Hair follicle dermal papilla cell (primary cell): ENCODE measurements around the genes TRIB2 and RAD51AP2.

- CAGE, long polyA plus RNA = no peak
Measured at GRCh38 chr2:12010733-12011150, 264.3 kb downstream of the LPIN1 start.

DNA sequence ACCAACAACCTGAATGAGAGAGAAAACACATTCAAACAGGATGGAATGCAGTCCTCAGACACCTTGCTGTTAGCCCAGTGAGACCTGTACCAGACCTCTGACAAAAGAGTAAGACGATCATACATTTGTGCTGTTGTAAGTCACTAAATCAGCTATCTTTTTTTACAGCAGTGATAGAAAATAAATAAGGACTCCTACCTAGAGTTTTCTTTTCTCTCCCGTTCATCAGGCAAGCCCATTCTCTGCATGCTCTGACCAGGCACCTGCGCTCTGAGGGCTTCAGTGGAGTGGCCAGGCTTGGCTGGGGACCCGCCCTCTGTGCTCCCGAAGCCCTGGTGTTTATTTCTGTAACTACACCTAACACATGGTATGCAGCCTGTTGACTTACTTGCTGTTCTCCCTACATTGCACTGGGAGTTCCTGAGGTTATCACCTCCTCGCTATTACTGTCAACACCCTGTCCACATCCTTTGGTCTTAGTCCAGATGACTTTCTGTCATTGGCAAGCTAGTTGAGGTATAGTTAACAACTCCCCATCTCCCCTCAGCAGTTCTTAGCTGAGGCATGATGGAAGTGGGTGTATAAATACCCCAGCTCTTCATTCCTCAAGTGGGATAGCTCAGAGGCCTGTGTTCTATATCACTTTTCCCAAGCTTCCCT lies 317.7 kb downstream of the LPIN1 start:
- CAGE, long polyA plus RNA = no peak

GRCh38 chr2:12168918-12169523 lies 422.6 kb downstream of the LPIN1 start:
- CAGE, long polyA plus RNA = no peak

DNA sequence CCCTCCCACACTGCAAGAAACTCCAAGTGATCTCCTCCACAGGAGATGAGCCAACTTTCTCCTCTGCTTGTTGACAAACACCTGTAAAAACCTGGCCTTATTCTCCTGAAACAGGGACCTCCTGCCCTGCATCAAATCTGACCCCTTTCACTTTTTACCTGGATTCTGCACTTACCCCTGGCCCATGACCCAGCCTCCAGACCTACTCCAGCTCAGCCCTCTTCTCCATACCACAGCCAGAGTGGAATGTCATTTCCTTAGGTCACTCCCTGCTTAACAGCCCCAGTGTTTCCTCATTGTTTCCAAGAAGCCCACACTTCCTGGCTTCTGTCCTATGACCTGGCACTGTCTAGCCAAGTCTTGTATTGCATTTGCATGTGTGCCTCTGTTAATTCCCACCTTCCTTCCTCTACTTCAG lies 51.5 kb upstream of the TRIB2 start:
- CAGE, long polyA plus RNA = no peak

DNA sequence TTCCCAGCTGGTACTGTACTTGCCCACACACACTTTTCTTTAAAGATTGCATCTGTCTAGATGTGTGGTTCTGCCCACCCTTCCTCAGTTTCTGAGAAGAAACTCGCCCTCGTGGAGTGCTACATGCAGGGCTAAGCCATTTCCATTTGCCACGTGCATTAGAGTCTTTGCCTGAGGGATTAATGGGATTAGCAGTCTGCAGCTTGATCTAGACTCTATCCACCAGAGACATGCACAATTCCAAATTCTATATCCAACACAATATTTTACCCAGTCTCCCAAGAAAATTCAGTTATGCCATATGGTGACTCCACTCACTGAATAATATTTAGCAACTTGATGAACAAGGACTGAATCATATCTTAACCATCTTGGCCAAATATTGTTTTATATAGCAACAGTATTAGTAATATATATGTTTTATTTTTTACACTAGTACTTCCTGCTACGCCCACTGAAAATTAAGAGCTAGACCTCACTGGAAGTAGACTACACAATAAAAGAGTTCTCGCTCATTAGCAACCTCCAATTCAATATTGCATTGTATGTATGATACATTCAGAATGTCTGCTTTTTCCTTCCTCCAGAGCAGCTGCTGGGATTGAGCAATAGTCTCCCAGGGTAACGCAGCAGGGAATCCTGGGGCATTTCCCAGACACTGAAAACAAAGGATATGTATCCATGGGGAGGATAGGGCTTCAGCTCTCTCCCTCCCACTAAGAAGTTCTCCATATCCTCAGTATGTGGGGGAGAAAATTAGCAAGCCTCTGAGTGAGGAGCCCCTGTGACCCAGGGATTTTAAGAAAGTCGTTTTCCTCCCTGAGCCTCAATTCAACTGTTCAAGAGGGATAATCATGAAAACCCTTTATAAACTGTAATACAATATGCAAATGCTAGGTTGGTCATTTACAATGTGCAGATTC lies 14.1 kb upstream of the TRIB2 start:
- CAGE, long polyA plus RNA = no peak

DNA sequence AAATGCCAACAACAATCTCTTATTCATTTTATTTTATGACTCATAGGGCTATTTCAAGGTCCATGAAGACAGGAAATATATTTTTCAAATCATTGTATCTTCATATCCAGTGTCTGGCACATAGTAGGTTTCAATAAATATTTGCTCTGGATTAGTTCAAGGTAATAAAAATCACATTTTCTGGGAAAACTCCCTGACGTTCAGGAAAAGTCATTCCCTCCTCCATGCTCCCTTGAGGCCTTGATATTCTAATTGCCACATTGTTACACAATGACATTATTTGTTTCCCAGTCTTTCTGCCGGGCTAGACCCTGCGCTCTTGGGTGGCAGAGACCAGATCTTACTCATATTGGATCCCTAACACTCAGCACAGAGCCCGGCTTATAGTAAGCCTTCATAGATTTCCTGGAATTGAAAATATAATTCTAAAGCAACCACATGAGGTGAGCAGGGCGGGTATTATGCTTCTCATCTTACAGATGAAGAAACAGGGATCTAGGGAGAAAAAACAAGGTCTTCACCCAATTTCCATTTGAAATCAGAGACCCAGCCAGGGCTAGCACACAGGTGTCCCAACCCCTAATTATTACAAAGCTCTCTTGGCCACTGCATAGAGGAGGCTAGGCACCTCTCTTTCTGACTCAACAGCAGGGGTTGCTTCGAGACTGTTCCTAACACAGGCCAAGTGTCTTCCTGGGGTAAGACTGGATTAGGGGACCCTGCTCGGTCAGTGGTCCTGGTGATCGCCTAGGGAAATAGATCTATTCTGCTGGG lies 1.8 kb upstream of the TRIB2 start:
- CAGE, long polyA plus RNA = no peak

- CAGE, long polyA plus RNA = no peak
Measured at GRCh38 chr2:12716839-12717321, at the start of gene TRIB2. TSS of gene TRIB2 (plus strand) at chr2:12716936.

DNA sequence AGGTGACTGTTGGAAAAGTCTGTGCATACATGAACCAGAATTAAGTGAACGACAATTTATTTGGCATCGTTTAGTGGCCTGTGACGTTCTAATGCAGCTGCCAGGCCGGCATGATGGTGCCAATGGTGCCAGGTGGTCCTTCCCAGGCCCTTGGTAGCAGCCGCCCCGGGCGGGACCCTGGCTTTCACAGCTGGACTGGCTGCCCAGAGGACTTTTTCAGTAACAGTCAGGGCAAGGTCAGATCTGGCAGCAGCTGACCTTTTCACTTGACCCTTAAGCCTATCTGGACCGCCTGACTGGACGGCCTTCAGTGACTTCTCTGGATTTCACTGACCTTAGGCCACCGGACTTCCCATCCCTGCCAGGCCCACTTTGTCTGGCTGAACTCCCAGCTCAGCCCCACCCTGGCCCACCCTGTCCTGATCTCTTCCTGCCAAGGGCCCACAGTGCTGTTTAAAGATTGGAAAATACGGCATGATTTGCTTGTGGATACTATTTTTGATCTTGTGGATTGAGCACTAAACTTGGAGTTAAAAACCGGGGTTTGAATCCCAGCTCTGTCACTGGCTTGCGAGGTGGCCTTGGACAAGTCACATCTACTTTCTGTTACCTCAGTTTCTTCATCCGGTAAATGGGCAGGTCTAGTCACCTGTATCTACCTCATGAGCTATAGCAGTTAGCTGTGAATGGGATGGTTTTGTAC lies 16.0 kb downstream of the TRIB2 start:
- CAGE, long polyA plus RNA = no peak

DNA sequence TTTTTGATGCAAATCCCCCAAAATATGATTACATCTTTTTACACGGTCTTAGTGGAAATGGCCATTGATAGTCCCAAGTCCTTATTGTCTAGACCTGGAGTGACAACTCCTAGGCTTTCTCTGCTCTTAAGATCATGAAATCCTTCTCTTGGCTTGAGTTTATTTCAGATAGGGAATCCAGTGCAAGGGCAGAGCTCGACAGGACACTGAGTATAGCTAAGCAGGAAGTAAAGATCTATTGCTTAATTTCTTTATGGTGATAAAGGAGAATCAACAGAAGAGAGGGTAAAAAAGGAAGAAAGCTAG lies 74.2 kb upstream of the LRATD1 start:
- CAGE, long polyA plus RNA = no peak

DNA sequence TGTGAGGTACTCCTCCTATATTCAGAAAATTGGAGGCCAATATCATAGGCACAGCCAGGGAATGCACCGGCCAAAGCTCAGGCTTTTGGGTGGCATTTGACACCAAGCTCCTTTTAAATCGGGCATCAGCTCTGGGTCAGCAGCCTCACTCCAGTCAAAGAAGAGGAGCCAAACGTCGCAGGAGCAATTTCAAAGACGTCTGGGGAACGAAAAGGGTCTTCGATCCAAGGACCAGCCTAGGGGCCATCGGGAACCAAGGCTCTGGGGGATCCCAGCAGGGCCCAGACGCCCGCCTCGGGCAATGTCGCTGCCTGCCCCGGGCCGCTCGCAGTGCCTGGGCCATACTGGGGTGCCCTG lies 571 bp upstream of the LRATD1 start:
- CAGE, long polyA plus RNA = no peak

DNA sequence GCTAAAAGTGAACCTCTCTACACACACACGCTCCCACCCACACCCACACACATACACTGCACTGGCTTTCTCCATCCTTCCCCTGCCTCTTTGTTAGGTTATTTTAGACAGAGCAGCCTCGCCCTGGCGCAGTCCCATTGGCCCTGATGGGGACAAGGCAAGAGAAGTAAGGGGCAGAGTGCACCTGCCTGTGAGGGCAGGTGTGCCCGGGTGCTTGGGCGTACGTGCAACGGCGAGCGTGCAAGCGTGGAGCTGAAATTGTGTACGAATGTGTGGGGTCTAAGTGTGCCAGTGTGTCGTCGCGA lies 466 bp downstream of the LRATD1 start:
- CAGE, long polyA plus RNA = no peak

GRCh38 chr2:16605843-16607080 lies 59.4 kb downstream of the CYRIA start:
- CAGE, long polyA plus RNA = no peak

- CAGE, long polyA plus RNA = no peak
Measured at GRCh38 chr2:16615858-16616719, 49.5 kb downstream of the CYRIA start.

GRCh38 chr2:16617089-16617805 lies 48.4 kb downstream of the CYRIA start:
- CAGE, long polyA plus RNA = no peak

DNA sequence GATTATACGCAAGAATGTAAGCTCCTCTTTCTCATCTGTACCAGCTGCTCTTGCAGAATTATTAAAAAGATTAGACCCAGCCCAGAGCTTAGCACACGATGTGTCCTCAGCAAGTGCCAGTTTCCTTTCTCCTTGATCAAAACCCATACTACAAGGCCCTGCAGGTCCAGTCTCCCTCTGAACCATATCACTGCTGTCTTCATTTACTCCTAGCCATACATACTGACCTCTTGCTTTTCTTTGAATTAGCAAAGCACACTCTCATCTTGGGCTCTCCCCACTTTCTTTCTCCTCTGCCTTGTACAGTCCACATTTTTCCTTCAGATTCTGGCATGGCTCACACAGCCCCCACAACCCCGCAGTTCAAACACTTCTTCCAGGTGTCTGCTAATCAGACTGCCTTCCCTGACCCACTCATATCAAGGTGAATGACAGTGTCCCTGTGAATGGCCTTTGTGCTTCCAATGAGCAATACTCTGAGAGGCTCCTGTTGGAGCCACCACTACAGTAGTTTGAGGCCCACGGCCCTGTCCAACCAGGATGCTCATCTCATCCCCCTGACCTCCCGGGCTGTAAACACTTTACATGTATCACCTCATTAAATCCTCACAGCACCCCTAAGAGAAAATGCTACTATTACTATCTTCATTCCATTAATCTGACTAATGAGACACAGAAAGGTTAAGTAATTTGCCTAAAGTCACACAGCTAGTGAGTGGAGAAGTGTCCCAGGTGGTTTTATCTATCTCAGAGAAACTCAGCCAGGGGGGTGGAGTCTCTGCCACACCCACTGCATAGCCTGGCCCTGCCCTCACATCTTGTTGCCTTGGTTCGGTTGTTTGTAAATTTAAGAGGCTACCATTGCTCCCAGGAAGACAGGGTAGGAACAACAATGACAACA lies 18.0 kb downstream of the CYRIA start:
- CAGE, long polyA plus RNA = no peak

DNA sequence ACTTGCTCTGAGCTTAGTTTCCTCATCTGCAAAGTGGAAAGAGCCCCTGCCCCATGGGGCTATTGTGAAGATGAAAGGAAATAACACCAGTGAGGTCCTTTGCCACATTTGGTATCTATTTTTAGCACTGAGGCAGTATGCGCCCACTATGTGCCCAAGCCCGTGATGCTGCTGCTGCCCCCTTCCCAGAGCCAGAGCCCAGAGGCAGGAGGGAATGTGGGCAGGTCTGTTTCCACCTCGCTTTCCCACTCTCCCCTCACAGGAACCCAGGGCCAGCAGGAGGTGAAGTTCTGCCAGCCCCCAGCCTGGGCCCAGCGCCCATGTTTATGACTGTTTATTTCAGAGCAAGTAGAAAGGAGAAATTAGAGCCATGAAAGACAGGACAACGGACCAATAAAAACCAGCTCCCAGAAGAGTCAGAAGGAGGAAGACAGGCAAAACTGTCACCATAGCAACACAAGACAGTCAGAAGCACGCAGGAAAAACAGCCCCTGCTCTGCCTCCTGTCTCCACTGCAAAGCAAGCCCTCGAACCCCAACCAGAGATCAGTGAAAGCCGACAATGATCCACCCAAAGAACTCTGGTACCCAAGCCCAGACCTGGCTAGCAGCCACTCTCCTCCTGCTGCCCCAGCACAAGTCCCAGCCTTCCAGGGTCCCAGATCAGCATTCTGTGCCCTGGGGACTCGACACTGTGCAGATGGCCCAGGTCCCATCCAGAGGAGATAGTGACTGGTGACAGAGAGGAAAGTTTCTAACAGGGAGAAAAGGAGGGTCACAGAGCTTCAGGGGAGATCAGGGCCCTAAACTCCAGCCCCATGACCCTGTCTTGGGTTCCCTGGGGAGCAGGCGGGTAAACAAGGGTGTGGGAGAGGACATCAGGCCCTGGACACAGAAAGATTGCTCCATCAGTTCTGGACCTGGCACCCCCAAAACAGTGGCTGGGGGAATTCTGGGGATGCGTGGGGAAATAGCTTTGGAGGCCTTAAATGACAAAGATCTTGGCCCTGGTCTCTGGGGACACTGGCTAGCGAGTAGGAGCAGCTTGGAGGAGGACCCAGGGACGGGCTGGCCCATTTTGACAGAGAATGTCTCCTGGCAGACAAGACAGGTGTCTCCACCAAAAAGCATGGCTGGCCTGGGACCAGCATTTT lies 1.3 kb downstream of the CYRIA start:
- CAGE, long polyA plus RNA = no peak

DNA sequence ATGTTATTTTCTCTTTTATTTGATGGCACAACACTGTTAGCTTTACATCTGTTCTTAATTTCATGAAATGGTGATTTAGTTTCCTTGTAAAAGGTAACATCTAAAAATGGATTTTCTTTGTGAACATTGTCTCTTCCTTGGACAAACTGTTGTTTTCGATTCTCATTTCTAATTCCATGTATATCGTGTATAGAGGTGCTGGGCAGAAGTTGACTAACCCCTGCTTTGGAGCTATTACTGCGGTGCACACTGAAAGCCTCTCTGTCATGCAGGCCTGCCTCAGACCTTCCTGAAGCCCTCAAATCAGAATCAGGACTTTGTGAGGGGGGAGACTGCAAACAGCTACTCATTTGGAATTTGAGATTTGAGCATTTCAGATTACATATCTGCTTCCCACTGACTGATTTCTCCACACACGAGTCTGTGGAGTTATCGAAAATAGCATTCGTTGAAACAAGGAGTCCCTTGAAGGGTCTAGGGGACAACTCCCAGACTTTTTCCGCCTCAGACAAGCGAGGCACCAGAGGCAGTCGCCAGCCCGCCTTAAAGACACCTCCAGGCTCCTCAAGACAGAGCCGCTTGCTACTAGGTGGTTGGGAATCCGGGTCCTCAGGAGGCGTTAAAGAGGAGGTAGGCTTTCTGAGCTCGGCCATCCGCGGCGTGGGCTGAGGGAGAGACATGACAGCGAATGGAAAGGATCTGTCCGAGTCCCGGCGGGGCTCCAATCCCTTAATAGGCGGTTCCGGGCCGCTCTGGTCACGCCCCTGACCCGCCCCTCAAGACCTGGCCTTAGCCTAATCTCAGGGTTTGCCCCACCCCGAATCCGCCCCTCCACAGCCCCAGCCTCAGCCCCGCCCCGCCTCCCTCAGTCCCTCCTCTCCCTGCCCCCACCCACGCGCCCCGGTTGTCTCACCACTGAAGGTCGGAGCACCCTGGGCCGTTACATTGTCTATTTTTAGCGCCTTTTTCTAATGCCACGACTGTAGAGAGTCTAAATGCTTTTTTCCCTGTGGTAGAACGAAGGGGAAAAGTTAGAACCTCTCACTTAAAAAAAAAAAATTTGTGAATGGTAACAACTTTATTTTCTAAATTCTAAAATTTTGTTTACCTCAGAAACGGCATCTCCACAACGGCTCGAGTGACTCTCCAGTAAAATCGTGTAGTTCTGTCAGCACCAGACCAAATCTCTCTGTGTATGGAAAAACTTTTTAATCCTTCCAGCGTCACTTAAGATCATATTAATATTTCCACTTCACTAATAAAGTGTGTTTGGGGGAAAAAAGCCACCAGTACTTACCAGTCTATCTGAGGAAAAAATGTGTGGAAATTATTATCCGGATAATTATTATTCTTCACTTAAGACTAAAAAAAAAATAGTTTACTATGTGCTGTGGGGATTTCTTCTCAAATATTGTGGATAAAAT lies at the start of gene RAD51AP2:
TSS of gene RAD51AP2 (minus strand) at position 705 of the 1,424 bp plus-strand sequence.
- CAGE, long polyA plus RNA = no peak

DNA sequence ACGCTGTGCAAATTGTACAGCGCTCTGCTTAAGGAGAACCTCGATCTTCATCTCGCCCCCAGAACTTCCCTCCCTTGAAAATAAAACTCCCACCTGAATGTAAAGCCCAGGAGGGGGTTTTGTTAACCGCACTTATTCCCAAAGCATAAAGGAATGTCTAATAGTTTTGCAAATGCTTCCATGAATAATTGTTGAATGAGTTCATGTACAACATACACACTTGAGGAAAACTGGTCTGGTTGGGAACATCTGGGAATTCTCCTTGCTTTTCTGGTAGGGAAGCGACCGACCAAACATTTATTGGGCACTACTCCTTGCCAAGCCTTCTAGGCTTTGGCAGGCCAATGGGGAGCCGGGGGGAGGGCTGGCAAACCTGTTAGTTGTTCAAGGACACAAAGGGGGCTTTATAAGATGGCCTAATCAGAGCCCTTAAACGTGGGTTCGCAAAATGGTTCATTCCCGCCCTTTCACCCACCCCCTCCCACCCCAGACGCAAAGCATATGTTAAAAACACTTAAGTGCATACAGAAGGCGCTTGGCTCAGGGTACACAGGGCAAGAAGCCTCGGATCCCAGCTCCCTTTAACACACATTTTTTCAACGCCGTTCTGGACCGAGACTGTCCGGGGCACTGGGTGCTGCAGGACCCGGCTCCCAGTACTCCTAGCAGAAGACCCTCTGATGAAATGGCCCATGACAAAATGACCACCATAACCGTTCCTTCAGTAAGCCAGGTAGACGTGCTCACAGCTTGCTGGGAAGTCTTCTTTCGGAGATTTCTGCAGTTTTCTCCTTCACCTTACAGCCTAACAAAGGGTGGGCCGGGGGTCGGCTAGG lies 828 bp upstream of the VSNL1 start:
- CAGE, long polyA plus RNA = no peak

- CAGE, long polyA plus RNA = no peak
Measured at GRCh38 chr2:17700029-17700616, 53.5 kb downstream of the SMC6 start.

DNA sequence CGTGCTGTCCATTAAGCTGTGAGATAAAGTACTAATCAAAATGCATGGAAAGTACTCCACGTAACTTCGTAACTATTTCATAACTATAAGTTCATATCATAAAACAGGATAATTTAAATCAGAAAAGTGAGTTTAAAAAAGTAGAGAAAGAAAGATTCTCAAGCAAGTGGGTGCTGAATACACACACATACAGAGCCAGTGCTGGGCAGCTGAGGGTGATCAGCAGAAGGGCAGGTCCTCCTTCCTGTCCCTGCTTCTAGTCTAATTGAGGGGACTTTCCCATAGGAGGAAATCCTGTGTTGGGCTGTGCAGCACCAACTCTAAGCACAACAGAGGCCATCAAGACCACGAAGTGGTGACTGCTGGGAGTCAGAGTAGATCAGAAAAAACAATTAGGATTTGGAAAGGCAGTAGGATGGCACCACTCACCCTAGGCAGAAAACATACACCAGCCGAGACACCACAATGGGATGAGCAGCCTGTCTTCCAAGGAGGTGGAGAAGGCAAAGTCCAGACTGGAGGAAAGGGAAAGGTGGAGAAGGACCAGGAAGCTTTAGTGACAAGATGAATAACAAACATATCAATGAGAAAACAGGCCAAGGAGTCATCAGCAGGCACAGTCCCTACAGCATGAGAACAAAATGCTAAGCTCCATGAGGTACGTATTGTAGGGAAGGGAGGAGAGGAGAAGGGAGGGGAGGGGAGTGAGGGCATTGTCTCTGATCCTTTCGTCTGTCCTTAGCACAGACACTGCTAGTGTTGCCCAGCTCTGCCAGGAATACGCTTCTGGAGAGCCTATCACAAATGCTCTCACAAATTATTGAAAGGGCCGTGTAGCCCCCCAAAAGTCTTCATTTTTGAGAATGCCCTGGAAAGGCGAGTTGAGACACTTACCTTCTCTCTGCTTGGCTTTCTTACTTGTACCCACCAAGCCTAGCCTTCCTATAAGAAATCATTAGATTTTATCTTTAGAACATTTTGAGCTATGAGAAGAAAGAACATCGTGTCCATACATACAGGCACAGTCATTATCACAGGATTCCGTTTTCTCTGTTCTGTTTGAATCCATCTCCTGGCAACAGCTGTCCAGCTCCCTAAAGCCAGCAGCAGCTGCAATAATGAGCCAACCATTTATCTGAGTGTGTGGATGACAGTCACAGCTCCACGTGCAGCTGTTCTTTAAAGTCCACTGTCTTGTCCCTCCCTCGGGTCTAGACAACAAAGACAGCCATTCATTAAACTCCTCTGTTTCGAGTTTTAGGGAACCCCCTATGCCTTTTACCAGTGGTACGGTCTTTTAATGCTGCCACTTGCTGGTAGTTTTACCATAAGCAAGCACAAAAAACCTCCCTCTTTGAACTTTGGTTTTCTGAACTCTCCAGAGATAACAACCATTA lies 16.6 kb upstream of the MSGN1 start:
- CAGE, long polyA plus RNA = no peak